Endothelial cell of umbilical vein (primary cell): ENCODE measurements around the genes CSH1 and SCN4A.

DNA sequence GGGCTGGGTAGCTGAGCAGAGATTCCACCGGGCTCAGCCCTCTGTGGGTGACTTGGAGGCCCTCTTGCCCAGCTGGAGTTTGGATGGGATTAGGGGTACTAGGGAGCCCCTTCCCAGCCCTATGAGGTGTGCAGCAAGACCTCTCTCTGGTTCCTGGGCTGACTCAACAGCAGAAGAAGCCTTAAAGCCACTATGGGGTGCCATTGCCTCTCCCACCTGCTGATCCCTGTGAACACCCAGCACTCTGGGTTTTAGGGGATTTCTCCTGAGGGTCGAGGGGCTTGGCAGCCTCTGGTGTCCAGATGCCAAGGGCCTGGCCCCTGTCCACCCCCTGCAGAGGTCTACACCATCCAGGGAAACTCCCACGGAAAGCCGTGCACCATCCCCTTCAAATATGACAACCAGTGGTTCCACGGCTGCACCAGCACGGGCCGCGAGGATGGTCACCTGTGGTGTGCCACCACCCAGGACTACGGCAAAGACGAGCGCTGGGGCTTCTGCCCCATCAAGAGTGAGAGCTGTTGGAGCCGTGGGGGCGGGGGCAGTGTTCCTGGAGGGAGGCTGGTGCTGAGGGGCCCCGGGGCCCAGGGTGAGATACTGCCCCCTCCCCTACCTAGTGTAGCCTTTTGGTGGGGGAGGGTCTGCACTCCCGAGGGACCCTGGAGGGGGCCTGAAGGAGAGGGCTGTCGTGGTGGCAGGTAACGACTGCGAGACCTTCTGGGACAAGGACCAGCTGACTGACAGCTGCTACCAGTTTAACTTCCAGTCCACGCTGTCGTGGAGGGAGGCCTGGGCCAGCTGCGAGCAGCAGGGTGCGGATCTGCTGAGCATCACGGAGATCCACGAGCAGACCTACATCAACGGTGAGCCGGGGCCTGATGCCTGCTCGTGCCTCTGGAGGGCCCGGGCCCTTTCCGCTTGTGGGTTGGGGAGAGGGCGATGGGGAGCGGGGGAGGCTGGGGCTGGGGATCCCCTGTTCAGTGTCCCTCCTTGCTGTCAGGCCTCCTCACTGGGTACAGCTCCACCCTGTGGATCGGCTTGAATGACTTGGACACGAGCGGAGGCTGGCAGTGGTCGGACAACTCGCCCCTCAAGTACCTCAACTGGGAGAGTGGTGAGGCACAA lies 38.6 kb downstream of the MRC2 start:
- PRO-cap, result no peak
CAGE:
- cytosol, long polyA minus RNA, result no peak
- cytosol, long polyA plus RNA, result no peak
- long polyA plus RNA, result no peak
- nucleus, long polyA minus RNA, result no peak
- nucleus, long polyA plus RNA, result no peak

DNA sequence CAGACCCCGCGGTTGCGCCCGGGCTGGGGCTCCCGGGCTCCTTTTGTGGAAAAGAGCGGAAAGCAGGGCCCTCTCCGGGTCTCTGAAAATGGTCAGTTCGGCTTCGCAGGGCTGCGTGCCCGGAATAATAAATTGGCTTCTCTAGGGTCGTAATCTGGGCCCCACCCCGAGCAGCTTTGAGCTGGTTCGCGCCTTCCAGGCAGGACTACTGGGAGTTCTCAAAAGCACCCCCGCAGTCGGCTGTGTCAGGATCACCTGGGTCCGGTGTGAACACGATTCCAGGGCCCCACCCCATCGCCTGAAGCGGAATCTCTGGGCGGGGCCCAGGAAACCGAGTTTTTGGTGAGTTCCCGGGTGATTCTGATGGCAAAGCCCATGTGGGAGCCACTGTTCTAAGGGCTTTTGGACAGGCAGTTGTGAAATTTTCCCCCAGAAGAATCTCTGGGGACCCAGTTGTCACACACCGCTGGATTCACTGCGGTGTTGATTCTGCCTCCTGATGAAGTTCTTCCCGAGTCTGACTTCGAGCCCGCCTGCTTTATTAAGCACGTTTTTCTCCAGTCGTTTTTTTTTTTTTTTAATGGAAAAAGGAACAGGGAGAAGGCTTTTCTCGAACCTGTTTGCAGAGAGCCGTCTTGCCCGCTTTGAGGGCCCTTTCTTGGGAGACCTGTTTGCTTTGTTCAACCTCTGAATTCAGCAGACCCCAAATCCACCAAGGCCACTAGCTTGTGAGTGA lies 77.1 kb downstream of the MRC2 start:
- PRO-cap, result bidirectional peak, plus-strand start at position 336 of the sequence, minus-strand start at position 300 of the sequence; unidirectional peak, minus-strand start at position 519 of the sequence
CAGE:
- cytosol, long polyA minus RNA, result no peak
- cytosol, long polyA plus RNA, result no peak
- long polyA plus RNA, result no peak
- nucleus, long polyA minus RNA, result no peak
- nucleus, long polyA plus RNA, result no peak

GRCh38 chr17:62968325-62968828 lies 2.3 kb downstream of the TANC2 start:
- PRO-cap, result no peak
CAGE:
- cytosol, long polyA minus RNA, result no peak
- cytosol, long polyA plus RNA, result no peak
- long polyA plus RNA, result no peak
- nucleus, long polyA minus RNA, result no peak
- nucleus, long polyA plus RNA, result no peak

- PRO-cap, result no peak
CAGE:
- cytosol, long polyA minus RNA, result no peak
- cytosol, long polyA plus RNA, result no peak
- long polyA plus RNA, result no peak
- nucleus, long polyA minus RNA, result no peak
- nucleus, long polyA plus RNA, result no peak
Observed at GRCh38 chr17:63250955-63251189, 195.2 kb downstream of the CYB561 start.

GRCh38 chr17:63411403-63412554 lies 34.3 kb downstream of the CYB561 start:
- PRO-cap, result no peak
CAGE:
- cytosol, long polyA minus RNA, result no peak
- cytosol, long polyA plus RNA, result no peak
- long polyA plus RNA, result no peak
- nucleus, long polyA minus RNA, result no peak
- nucleus, long polyA plus RNA, result no peak

DNA sequence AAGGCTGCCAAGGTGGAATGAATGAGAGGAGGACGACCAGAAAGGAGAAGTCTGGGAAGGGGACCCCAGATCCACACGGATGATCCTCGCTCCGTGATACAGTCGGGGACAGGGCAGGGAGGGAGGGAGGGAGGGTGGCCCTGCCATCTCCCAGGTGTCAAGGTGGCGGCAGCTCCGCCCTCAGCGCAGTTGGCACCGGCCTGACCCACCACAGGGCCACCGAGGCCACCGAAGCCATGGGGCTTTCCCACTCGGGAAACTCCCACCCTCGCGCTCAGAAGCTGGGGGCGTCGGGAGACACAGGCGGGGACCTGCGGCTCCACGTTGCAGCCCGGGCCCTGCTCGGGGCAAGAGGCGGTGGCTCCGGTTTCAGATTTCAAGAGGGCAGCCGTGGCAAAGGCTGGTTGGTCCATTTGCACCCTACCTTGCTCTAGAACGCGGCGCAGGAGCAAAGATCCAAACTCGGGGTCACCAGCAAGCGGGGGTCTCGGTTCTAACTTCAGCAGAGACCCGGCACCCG lies 572 bp downstream of the CYB561 start:
- PRO-cap, result bidirectional peak, plus-strand start at position 277 of the sequence, minus-strand start at position 354 of the sequence
CAGE:
- cytosol, long polyA minus RNA, result no peak
- cytosol, long polyA plus RNA, result no peak
- long polyA plus RNA, result no peak
- nucleus, long polyA minus RNA, result no peak
- nucleus, long polyA plus RNA, result no peak

GRCh38 chr17:63447644-63448075 lies 1.6 kb upstream of the CYB561 start:
- PRO-cap, result no peak
CAGE:
- cytosol, long polyA minus RNA, result no peak
- cytosol, long polyA plus RNA, result no peak
- long polyA plus RNA, result no peak
- nucleus, long polyA minus RNA, result no peak
- nucleus, long polyA plus RNA, result no peak

DNA sequence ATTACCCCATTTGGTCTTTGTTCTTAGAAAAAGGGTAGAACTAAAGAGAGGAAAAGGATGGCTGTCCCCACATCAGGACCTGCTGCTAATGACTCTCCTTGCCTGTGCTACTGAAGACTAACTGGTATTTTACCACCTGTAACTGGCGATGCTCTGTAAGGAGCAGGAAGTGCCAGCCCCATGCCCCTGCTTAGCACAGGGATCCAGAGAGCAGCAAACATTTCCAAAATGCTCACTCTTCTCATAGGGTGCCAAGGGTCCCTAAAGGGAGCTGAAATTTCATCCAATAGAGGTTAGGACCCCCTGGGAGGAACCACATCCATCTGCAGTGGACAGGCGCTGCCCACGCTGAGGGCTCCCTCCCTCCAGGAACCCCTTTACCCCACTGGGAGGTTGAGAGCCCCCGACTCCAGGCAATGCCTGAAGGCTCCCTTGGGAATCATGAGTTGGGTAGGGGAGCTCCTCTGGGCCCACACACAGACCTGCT lies 6.9 kb upstream of the LIMD2 start:
- PRO-cap, result no peak
CAGE:
- cytosol, long polyA minus RNA, result no peak
- cytosol, long polyA plus RNA, result no peak
- long polyA plus RNA, result no peak
- nucleus, long polyA minus RNA, result no peak
- nucleus, long polyA plus RNA, result no peak

DNA sequence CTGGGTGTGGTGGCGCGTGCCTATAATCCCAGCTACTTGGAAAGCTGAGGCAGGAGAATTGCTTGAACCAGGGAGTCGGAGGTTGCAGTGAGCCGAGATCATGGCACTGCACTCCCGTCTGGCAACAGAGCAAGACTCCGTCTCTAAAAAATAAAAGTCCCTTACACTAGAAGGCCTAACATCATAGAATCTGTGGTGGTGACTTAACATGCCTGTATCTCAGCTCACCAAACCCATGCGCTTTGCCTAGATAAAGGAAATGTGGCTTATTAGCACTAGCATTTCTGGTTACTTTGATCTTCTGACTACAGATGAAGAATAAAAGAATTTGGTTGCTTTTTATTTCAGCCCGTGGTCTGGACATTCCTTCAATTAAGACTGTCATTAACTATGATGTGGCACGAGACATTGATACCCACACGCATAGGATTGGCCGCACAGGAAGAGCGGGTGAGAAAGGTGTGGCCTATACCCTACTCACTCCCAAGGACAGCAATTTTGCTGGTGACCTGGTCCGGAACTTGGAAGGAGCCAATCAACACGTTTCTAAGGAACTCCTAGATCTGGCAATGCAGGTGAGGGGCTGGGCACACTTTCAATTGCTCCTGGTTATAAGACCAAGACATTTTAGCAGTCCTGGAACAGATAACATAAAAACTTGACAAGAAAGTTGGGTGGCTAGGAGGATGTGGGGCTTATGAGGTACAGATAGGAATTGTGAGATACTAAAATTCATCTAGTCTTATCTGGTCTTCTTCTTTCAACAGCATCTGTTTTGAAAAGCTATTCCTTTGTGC lies 14.2 kb upstream of the PSMC5 start:
- PRO-cap, result no peak
CAGE:
- cytosol, long polyA minus RNA, result no peak
- cytosol, long polyA plus RNA, result no peak
- long polyA plus RNA, result no peak
- nucleus, long polyA minus RNA, result no peak
- nucleus, long polyA plus RNA, result no peak

- PRO-cap, result no peak
CAGE:
- cytosol, long polyA minus RNA, result no peak
- cytosol, long polyA plus RNA, result no peak
- long polyA plus RNA, result no peak
- nucleus, long polyA minus RNA, result no peak
- nucleus, long polyA plus RNA, result no peak
Observed at GRCh38 chr17:63821961-63822220, 5.3 kb upstream of the PSMC5 start.

GRCh38 chr17:63826783-63827279 lies 400 bp upstream of the PSMC5 start:
- PRO-cap, result bidirectional peak, plus-strand start at chr17:63827123, minus-strand start at chr17:63827065
CAGE:
- cytosol, long polyA minus RNA, result no peak
- cytosol, long polyA plus RNA, result start-site peak on the minus strand at chr17:63827052-63827102, 382 and 406 reads in 2 replicates
- long polyA plus RNA, result start-site peak on the minus strand at chr17:63826871-63827083, 88 and 291 reads in 2 replicates
- nucleus, long polyA minus RNA, result start-site peak on the minus strand at chr17:63827052-63827083, 107 reads
- nucleus, long polyA plus RNA, result start-site peak on the minus strand at chr17:63827052-63827112, 275 and 552 reads in 2 replicates

DNA sequence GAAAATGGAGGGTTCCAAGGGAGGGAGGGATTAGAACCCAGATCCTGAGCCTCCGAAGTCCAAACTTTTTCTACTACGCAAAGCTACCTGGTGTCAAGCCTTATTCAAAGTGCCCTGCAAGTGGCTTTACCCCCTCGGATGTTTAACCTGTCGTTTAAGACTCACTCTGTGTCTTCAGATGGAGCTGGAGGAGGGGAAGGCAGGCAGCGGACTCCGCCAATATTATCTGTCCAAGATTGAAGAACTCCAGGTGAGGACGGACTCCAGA lies 431 bp upstream of the FTSJ3 start:
- PRO-cap, result no peak
CAGE:
- cytosol, long polyA minus RNA, result no peak
- cytosol, long polyA plus RNA, result no peak
- long polyA plus RNA, result no peak
- nucleus, long polyA minus RNA, result no peak
- nucleus, long polyA plus RNA, result no peak

GRCh38 chr17:63831202-63832345 lies 4.1 kb upstream of the FTSJ3 start:
- PRO-cap, result no peak
CAGE:
- cytosol, long polyA minus RNA, result no peak
- cytosol, long polyA plus RNA, result no peak
- long polyA plus RNA, result no peak
- nucleus, long polyA minus RNA, result no peak
- nucleus, long polyA plus RNA, result no peak

DNA sequence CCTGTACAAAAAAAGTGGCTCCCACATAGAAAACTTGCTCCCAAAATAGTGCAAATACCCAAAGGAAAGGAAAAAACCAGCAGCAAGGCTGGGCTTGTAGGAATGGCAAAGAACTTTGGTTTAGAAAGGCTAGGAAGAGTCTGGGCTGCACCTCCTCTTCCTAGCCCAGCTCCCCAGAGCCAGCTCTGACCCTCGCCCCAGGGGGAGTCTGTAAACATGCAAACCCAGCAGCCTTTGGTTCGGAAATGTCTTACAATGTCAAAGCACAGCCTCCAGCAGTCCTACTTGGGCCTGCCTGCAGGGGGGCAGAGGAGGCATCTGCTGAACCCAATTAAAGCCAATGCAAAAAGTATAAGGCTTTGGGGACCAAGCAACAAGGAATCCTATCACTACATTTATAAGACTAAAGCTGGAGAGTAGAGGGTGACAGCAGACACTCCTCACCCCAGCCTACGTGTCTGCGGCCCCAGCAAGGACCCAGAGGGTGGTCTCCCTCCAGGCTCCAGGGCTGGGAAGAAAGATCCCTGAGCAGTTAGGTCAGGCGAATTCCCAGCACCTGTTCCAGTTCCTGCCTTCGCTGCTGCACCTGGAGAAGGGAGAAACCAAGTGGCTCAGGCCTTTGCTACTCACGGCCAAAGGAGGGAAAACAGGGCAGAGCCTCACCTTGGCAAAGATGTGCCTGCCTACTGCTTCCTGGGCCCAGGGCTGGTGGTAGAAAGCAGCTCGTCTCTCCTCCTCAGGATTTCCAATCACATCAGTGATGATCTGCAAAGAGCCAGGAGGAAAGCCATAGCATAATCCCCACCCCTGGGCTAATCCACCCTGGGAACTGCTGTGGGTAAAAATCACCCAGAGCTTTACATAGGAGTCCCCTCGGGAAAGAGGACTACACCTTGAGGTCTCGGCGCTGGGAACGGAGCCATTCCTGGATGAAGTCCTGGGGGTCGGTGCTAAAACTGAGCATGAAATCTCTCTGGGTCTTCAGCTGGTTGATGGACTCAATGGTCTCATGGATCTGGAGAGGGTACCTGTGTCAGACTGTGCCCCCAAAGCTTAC lies 5.3 kb upstream of the FTSJ3 start:
- PRO-cap, result no peak
CAGE:
- cytosol, long polyA minus RNA, result no peak
- cytosol, long polyA plus RNA, result no peak
- long polyA plus RNA, result no peak
- nucleus, long polyA minus RNA, result no peak
- nucleus, long polyA plus RNA, result no peak

- PRO-cap, result no peak
CAGE:
- cytosol, long polyA minus RNA, result no peak
- cytosol, long polyA plus RNA, result no peak
- long polyA plus RNA, result no peak
- nucleus, long polyA minus RNA, result no peak
- nucleus, long polyA plus RNA, result no peak
Observed at GRCh38 chr17:63896348-63896869, at the start of gene CSH1. TSS of gene CSH1 (minus strand) at chr17:63896574.

GRCh38 chr17:63972805-63973365 lies at the start of gene SCN4A:
TSS of gene SCN4A (minus strand) at chr17:63972918.
- PRO-cap, result no peak
CAGE:
- cytosol, long polyA minus RNA, result no peak
- cytosol, long polyA plus RNA, result no peak
- long polyA plus RNA, result no peak
- nucleus, long polyA minus RNA, result no peak
- nucleus, long polyA plus RNA, result no peak

DNA sequence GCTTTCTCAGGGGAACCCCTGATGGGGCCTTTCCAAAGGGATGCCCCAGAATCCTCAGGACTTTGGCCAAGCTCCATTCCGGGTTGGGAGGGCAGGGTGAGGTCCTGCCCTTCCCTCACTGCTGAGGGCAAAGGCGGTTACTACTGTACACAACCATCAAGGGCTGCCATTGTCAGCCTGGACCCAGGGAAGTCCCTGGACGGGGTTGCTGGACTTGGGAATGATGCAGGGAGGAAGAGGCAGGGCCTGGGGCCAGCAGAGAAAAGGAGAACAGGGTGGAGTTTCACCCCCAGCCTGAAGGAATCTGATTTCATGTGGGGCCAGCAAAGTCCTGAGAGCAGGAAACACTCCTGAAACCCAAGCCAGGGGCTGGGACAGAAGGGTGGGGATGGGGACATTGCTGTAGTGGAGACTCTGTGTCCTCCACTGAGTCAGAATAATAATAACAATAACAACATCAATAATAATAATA lies 9.9 kb downstream of the PRR29 start:
- PRO-cap, result bidirectional peak, plus-strand start at position 377 of the sequence, minus-strand start at position 193 of the sequence
CAGE:
- cytosol, long polyA minus RNA, result no peak
- cytosol, long polyA plus RNA, result no peak
- long polyA plus RNA, result no peak
- nucleus, long polyA minus RNA, result no peak
- nucleus, long polyA plus RNA, result no peak

DNA sequence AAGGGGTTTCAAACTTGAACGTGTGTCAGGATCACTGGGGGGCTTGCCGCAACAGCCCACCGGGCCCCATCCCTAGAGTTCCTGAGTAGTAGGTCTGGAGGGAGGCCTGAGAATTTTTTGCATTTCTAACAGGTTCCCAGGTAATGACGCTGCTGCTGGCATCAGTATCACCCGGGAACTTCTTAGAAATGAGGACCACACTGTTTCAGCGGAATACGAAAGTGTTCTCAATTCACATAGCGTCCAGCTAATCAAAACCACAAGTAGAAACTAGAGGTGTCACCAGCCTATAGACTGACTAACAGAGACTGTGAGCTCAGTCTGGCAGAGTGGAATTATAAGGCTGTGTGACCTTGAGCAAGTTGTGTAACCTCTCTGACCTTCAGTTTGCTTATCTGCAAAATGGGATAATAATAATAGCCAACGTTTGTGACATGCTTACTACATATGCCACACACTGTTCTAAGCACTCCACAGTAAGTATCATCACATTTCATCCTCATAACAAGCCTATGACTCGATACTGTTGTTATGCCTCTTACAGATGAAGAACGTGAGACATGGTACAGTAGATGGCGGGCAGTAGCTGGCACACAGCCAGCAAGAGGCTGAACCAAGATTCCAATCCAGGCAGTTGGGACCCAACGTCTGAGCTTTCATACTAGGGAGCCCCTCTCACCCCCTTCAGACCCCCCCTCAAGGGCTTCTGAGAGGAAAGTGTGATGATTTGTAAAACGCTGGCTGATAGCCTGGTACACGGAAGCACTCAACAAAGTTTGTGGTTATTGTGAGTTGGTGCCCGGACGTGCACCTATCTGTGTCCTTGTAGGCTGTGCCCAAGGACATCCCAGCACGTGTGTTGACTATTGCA lies 4.6 kb upstream of the ICAM2 start:
- PRO-cap, result no peak
CAGE:
- cytosol, long polyA minus RNA, result no peak
- cytosol, long polyA plus RNA, result no peak
- long polyA plus RNA, result no peak
- nucleus, long polyA minus RNA, result no peak
- nucleus, long polyA plus RNA, result no peak

- PRO-cap, result no peak
CAGE:
- cytosol, long polyA minus RNA, result no peak
- cytosol, long polyA plus RNA, result no peak
- long polyA plus RNA, result no peak
- nucleus, long polyA minus RNA, result no peak
- nucleus, long polyA plus RNA, result no peak
Observed at GRCh38 chr17:64041857-64042724, 21.7 kb upstream of the ICAM2 start.

- PRO-cap, result no peak
CAGE:
- cytosol, long polyA minus RNA, result no peak
- cytosol, long polyA plus RNA, result no peak
- long polyA plus RNA, result no peak
- nucleus, long polyA minus RNA, result no peak
- nucleus, long polyA plus RNA, result no peak
Observed at GRCh38 chr17:64051166-64051560, 30.7 kb upstream of the ICAM2 start.